Thoracic aorta endothelial cell (primary cell): ENCODE results near the genes RAP1GDS1, ADH6, MTTP and C4orf54.

DNA sequence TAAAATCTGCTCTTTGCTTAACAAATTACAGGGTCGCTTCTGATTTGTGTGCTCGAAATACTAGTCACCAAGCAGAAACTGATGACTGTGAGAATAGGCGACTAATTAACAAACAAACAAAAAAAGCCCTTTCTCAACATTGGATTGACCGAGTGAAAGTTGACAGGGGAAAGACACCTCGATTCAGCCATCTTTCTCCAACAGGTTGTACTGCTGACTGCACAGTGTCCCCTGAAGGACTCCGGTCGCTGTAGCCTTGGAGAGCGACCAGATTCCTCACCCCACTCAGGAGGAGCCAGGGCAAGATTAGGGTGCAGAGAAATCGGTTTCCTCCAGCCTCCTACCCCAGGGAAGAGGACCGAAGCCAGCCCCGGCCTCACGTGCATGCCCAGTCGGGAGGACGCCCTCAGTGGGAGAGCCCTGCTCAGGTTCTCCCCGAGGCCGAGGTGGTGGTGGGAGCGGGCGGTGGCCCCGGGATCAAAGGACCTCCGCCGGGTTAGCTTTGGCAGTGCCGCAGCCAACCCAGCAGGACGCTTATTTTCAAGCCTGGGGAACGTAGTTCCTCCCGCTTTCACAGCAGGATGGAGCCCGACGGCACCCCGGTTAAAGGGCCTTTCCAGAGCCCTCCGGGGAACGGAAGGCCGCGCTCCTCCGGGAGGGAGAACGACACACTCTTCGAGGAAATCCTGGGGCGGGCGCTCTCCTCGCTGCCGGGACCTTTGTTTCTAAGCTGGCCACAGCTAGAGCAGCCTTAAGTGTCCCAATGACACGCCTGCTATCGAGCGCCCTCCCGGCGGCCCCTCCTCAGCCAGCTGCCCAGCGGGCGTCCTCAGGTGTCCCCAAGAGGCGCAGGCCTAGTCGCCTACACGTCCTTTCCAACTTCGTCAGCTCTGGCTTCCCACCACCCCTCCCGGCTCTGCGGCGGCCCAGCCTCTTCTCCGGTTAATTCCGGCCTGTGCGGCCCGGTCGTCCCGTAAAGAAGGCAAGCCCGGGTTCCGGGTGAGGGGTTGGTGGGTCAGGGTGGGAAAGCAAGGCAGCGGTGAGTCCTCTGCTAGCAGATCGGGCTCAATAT, 848 bp upstream of the RAP1GDS1 start:
- CAGE, long polyA plus RNA, result no peak

- CAGE, long polyA plus RNA, result no peak
These were observed at the start of gene RAP1GDS1 for GRCh38 chr4:98261072-98261788. Gene RAP1GDS1 (plus strand): TSS chr4:98261384.

- CAGE, long polyA plus RNA, result no peak
These were observed 54.1 kb downstream of the RAP1GDS1 start for GRCh38 chr4:98315271-98315693.

GRCh38 chr4:98398518-98399225, 137.5 kb downstream of the RAP1GDS1 start:
- CAGE, long polyA plus RNA, result no peak

- CAGE, long polyA plus RNA, result no peak
These were observed 27.2 kb downstream of the METAP1 start for GRCh38 chr4:99022721-99023201.

DNA sequence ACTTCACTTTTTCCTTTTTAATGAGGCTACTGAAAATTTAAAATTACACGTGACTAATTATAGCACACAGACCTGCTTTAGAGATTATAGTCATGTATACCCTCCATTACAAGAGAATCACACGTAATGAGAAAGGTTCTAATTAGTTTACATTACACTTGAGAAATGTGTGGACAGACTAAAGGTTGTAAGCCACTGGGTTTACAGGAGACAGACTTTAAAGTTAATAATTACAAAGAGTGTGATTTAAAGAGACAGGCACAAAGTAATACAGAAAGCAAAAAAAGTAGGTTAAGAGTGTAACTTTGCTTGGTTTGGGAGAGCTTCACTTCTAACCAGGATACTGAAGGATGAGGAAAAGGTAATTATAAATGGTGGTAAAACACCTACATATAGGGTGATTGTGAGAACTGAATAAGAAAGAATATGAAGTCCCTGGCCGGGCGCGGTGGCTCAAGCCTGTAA, 2.3 kb downstream of the ADH5 start:
- CAGE, long polyA plus RNA, result no peak

DNA sequence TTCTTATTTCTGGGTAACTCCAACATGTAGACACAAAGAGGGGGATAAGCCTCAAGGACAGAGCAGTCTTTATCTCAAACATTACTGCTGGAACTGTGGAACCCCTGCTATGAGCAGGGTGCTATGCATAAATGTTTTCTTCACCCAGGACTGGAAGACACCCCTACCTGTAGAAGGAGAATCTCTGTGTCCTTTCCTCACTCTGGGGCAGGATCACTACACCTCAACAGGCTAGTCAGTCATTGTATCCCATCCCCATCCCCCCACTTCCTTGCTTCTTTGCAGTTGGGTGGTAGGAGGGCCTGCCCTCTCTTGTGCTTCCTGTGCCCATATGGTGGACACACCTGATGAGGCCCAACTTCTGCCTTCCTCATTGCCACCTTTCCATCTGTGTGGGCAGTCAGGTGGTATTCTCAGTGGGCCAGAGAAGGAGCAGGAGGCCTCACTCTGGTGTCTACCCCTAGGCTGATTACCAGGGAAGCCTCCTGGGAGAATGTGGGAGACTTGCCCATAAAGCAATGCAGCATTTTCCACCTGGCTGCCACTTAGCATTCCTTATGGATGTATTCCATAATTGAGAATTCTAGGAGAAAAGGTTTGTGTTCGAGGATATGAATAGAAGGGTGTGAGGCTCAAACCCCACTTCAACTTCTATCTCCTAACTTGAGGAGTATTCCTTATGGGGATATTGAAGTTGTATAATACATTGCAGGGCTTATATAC, 19.1 kb downstream of the ADH4 start:
- CAGE, long polyA plus RNA, result no peak

DNA sequence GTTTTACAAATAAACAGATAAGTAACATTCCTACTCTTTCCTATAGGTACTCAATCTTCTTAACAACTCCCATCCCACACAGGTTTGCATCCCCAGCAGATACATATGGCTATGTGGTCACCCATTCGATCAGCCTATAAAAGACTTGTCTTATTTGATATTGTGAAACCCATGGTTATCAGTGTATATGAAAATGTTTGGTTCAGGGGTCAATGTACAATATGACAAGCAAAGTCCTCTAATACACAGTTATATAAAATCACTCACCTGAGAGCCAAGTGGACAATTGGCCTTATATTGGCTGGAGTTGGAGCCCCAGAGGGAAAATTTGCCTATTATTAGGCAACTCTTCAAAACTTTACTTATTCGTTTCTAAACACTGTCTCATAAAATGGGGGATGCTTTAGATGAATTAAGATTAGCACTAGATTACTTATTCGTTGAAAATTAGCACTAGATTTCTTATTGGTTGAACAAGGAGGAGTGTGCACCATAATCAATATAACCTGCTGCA, 10.6 kb upstream of the ADH4 start:
- CAGE, long polyA plus RNA, result no peak

DNA sequence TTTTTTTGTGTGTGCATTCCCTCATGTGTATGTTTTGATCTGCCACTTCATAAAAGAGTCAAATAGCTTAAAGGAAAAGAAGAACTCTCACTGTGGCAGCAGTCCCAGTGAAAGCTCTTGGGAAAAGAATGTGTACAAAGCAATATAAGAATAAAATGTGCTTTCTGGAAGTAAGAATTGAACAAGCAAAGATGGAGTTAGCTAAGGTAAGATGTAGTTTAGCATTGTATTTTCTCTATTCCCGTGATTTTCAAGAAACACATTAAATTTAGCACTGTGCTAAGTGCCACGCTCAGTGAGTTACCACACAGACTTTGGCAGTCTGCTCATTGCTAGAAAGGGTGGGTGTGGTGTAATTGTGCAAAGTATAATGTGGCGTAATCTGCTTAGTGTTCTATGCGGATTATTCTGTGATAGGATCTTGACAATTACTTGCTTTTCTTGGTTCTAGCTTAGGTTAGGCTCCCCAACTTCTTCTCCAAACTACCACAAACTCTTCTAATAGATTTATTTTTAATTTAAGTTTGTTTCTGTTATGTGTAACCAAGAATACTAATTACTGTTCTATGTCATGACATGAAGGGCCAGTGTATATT, 13.5 kb downstream of the ADH6 start:
- CAGE, long polyA plus RNA, result no peak

DNA sequence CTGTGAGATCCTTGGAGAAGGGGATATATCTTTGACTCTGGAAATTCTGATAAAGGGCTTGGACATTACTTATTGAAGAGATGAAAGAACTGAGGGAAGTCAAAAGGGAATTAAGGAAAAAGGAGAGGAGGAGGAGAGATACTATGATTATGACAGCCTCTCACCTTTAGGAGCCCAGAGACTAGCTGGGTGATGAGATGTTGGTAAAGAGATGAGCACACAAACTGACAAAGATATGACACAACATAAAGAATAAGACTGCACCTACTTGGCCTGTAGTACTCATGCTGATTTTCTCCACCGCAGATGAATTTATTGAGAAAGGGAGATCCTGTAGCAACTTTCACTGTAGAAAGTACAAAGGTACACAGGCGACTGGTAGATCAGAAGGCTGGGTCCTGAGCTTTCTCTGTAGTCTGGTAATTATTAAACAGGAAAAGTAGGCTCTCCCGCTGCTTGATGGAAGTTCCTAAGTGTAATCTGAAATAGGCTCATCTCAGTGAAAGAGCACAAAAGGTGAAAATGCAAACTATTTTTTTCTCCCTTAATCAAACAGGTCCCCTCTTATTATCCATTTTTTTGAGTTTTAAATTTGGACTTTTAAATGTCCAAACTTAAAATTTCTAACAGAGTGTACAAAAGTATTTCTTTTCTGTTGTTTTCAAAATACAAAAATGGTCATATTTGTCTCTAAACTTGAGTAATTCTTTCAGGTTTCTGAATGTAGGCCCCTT, at the start of gene ADH6:
TSS of gene ADH6 (minus strand) at position 380 of the 734 bp plus-strand sequence.
- CAGE, long polyA plus RNA, result no peak

DNA sequence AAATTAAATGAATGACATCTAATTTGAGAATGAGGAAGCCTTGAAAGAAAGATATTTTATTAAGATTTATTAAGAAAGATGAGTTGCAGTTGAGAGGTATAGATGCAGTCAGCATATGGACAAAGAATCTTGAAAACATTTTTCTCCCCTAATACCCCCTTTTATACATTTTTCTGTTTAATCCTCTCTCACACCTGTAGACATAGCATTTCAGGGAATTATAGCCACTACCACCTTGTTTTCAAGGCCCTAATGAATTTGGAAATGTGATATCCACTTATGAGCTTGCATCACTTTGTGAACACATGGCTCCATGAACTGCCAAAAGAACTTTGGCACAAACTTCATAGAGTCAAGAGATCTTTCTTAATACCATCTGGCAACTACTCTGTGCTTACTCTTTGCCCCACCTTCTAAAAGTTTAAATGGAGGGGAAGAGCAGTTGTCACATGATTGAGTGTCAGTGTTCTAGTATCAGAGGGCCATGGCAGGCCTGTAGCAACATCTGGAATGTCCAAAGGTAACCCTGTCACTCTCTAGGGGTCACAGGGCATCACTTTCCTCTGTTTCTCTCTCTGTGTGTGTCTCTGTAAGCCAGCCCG, 2.5 kb upstream of the ADH1B start:
- CAGE, long polyA plus RNA, result no peak

DNA sequence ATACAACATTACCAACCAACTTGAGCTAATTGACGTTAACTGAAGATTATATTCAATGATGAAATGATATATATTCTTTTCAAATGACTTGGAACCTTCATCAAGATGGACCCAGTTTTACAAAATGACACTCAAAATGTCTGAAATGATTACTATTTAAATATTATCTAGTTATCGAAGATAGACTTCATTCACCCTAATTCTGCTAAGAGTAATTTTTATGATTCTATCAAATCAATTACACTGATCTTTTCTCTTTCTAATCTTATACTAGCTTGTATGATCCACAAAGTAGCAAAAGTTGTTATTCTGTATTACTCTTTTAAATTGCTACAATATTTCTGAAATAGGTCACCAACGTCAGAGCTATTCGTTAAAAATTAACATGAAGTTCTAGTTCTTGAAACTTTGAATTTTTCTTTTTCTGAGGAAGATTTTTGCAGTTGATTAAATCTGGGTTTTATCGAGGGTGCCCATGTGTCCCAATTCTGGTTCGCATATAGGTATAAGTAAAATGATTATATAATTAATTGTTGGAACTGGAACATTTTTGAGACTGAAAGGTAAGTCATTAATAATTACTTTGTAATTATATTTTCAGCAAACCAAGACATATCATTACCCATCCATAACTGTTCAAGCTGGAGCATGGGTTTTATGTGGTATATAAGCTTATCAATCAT, 28.4 kb upstream of the ADH1C start:
- CAGE, long polyA plus RNA, result no peak

GRCh38 chr4:99574458-99575521, at the start of gene MTTP:
Gene MTTP (plus strand): TSS chr4:99574824.
- CAGE, long polyA plus RNA, result no peak

DNA sequence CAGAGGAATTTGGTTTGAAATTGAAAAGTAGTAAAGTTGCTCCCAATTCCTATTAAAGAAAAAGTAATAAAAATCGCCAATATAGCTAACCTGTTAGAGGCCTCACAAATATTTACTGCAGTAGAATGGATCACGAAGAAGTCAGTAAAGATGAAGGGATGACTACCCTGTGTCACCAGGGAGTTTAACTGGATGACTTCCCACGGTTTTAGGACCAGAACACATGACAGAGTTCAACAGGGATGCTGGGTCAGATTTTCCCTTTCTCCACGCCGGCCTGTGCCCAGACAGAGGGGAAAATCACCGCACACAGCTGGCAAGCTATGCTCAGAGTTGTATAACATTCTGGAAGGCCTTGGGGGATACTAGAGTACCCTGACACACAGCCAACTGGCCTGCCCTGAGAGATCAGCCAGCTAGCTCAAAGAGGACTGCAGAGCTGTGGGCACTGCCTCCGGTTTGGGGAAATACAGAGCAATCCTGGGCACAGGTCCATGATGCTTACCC, 15.0 kb downstream of the C4orf54 start:
- CAGE, long polyA plus RNA, result no peak

GRCh38 chr4:99654206-99654967, 3.2 kb downstream of the C4orf54 start:
- CAGE, long polyA plus RNA, result no peak

DNA sequence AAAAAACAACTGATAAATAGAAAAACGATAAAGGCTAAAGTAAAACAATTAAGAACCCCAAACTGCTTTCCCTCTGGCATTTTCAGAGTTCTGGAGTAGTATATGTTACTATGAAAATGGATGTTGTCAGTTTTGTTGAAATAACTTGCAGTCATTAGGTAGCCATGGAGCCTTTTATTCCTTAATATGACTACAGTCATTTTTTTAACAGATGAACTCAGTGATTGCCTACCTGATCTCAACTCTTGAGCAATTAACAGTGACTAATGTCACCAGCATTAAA, at the start of gene C4orf54:
TSS of gene C4orf54 (minus strand) at position 149 of the 283 bp plus-strand sequence.
- CAGE, long polyA plus RNA, result no peak

- CAGE, long polyA plus RNA, result no peak
These were observed 900 bp upstream of the DAPP1 start for GRCh38 chr4:99815555-99816298.

GRCh38 chr4:99946911-99947638, 657 bp upstream of the DNAJB14 start:
- CAGE, long polyA plus RNA, result no peak

GRCh38 chr4:99948721-99949430, 1.2 kb downstream of the H2AZ1 start:
- CAGE, long polyA plus RNA, result no peak

GRCh38 chr4:100022077-100022416, 72.0 kb upstream of the H2AZ1 start:
- CAGE, long polyA plus RNA, result no peak